Measurements from ENCODE around the genes SLC37A3, ADCK2, PRSS37 and CLEC5A.

DNA sequence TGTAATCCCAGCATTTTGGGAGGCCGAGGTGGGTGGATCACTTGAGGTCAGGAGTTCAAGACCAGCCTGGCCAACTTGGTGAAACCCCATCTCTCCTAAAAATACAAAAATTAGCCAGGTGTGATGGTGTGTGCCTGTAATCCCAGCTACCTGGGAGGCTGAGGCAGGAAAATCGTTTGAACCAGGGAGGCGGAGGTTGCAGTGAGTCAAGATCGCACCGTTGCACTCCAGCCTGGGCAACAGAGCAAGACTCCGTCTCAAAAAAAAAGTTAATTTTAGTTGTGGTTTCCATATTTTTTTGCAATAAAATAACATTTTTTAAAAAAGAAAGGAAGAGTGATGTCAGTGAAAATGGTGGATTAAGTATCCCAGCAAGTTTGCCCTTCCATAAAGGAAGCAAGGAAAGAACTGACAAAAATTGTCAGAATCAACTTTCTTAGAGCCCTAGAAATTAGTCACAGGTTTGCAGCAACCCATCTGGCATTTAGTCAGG lies 2.4 kb upstream of the PARP12 start:
- PRO-cap, result no peak

DNA sequence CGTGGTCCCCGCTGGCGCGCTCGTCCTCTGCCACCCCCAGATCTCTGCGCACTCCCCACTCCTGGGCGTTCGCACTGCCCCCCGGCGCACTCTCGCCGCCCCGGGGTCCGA lies 53.5 kb upstream of the KDM7A start:
- PRO-cap, result no peak

DNA sequence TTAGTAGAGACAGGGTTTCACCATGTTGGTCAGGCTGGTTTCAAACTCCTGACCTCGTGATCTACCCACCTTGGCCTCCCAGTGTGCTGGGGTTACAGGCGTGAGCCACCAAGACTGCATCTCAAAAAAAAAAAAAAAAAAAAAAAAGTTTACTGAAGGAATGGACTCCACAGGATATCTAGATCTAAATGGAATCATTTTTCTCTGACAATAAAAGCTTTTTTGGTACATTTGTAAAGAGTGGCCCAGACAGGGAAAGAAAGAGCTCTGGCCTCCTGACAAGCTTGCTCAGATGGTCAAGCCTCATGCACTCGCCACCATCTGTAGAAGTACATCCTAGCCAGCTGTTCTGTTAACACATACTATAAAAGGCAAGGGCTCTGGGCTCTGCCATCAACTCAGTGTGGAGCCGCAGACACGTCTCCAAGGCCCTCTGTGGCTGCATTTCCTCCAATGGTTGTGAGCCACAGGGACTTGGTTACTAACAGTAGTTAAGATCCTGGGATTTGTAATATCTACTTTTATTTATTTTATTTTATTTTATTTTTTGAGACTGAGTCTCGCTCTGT lies 70.7 kb upstream of the KDM7A start:
- PRO-cap, result no peak

DNA sequence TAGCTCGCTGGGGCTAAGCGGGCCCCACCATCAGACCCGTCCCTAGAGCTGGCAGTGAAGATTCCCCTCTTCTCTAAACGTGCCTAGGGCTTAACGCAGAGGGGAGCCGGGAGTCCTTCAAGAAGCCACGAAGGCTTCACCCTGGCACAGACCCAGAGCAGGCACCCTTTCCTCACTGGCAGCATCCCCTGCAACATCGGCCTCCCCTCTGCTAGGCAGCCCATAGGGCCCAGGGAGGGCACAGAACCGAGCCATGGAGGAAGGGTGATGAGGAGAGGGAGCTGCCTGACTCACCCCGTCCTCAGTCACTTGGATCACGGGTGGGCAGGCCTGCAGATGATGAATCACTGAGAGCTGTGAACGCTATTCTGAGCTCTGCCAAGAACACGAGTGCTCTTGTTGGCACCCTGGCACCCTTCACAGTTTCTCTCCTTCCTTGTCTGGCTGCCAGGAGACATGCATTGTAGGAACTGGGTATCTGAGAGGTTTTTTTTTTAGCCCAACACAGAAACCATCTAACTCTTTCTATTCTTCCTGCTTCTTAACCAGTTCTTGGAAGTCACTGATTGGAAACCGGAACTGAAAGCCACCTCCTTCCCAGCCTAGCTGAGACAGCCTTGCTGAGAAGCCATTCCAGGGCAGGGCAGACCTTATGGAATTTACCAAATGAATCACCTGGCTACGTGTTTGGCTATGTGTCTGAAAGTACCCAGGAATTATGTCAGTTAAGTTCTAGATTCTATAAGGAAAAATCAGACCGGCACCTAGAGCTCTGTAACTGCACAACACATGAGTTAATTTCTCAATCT lies 82.2 kb downstream of the SLC37A3 start:
- PRO-cap, result unidirectional peak, plus-strand start at position 366 of the sequence

GRCh38 chr7:140398329-140398867 lies at the start of gene SLC37A3:
SLC37A3 (minus strand) TSS chr7:140398530.
- PRO-cap, result bidirectional peak, plus-strand start at chr7:140398601, minus-strand start at chr7:140398505

DNA sequence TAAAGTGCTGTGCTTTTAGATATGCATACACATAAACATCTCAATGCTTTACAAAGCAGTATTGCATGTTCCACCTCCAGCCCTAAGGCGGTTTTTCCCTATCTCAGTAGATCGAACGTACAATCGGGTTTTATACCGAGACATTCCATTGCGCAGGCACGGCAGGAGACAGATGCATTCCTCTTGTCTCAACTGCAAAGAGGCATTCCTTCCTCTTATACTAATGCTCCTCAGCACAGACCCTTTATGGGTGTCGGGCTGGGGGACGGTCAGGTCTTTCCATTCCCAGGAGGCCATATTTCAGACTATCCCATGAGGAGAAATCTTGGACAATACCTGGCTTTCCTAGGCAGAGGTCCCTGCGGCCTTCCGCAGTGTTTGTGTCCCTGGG lies 74.0 kb upstream of the MKRN1 start:
- PRO-cap, result no peak

DNA sequence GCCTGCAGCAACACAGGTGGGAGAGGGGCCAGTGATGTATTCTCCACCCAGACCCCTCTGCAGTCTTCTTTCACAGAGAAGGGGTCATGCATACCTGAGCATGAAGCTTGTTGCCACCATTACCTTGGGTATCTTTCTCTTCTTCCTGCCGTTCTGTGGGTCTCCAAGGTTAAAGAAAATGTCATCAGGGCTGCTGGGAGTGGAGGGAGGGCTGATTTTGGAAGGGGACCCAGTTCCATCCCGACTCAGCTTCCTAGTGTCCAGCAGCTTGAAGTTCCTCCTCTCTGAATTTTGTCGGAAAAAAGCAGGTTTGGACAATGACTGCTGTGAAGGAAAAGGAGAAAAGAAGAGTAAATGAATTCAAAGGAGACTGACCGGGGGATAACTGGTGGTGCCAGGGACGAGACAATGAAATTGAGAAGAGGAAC lies 66.9 kb downstream of the DENND2A start:
- PRO-cap, result no peak

DNA sequence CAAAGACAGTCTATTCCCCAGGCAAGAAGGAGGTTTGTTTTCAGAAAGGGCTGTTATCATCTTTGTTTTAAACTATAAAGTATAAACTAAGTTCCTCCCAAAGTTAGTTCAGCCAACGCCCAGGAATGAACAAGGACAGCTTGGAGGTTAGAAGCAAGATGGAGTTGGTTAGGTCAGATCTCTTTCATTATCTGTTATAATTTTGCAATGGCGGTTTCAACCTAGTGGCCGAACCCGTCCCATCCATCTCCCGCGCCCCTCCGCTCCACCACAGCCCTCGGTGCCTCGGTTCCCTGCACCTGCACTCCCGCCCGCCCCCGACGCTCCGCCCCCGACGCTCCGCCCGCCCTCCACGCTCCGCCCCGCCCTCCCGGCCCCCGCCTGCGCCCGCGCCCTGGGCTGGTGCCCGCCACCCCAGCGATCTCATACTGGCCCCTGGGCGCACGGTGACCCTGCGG lies at the start of gene ADCK2:
TSS of gene ADCK2 (plus strand) at position 409 of the 458 bp plus-strand sequence.
- PRO-cap, result bidirectional peak, plus-strand start at position 380 of the sequence, minus-strand start at position 317 of the sequence

GRCh38 chr7:140911131-140911510 lies 13.6 kb downstream of the BRAF start:
- PRO-cap, result no peak

DNA sequence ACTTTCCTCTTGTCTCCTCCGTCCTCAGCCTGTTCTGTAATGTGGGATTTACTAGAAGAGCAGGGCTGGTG lies 263 bp upstream of the BRAF start:
- PRO-cap, result no peak

- PRO-cap, result no peak
Observed at GRCh38 chr7:141290893-141291394, 217.1 kb downstream of the TMEM178B start.

GRCh38 chr7:141649429-141649786 lies 52.6 kb downstream of the DENND11 start:
- PRO-cap, result no peak

- PRO-cap, result no peak
Observed at GRCh38 chr7:141654334-141655095, 47.5 kb downstream of the DENND11 start.

DNA sequence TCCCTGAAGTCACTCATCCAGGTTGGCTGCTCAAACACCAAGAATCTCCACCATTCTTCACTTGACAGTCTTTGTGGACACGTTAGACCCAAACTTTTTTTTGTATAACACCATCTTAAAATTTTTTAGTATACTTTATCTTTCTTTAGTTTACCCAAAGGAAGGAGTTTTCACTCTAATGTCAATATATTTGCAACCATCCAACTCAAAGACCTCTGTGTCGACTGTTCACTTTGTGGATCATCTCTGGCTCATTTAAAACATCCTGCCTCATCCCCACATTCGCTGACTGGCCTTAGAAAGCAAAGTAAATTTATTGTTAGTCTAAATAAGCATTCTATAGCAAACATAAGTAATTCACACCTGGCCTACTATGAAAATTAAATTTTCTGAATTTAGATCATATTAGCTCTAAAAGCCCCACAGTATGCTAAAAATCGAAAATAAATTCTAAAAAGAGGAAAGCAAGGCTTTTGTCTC lies 44.6 kb downstream of the DENND11 start:
- PRO-cap, result no peak

GRCh38 chr7:141662965-141663835 lies 38.8 kb downstream of the DENND11 start:
- PRO-cap, result no peak

DNA sequence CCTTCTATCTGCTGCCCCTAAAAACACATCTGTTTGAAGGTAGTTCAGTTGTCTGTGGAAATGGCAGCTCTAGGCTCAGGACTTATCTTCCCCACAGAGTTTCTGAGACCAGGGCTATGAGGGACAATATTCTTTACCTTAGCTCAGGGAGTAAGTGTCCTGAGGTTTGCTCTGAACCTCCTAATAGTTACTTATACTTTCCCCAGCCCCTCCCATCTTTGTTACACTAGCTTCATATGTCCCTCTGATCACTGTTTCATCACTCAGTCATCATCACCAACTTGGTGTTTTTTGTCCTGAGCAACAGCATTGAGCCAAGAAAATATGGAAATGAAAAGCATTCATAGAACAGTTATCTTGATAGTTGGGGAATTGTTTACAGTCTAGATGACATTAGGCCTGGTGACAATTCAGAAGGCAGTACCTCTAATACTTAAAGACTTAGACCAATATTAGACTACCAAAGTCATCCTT lies at the start of gene PRSS37:
TSS of gene PRSS37 (minus strand) at position 168 of the 474 bp plus-strand sequence.
- PRO-cap, result no peak

- PRO-cap, result no peak
Observed at GRCh38 chr7:141946722-141947221, at the start of gene CLEC5A. CLEC5A (minus strand) TSS chr7:141946974.

DNA sequence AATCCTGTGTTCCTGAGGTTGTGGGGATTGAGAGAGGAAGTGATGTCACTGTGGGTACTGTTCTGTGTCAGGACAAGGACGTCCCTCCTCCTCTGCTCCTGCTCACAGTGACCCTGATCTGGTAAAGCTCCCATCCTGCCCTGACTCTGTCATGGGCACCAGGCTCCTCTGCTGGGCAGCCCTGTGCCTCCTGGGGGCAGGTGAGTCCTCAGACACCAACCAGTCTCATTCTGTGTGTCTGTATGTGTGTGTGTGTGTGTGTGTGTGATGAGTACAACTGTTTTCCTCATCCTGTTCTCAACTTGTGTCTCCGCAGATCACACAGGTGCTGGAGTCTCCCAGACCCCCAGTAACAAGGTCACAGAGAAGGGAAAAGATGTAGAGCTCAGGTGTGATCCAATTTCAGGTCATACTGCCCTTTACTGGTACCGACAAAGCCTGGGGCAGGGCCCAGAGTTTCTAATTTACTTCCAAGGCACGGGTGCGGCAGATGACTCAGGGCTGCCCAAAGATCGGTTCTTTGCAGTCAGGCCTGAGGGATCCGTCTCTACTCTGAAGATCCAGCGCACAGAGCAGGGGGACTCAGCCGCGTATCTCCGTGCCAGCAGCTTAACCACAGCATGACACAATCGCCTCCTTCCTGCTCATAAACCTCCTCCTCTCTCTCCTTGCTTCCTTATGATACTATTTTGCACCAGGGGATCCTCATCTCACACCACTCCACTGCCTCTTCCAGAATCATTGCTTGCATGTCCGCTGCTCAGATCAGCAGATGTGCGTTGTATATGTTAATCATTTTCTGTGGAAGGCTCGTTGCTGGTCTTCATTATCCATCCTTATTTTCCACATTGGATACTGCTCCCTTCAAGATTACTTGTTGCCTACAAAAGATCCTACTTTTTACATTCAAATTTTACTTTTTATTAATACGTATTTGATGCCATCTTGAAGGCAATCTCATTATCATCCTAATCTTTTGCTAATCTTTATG lies 126.7 kb upstream of the PRSS58 start:
- PRO-cap, result no peak

DNA sequence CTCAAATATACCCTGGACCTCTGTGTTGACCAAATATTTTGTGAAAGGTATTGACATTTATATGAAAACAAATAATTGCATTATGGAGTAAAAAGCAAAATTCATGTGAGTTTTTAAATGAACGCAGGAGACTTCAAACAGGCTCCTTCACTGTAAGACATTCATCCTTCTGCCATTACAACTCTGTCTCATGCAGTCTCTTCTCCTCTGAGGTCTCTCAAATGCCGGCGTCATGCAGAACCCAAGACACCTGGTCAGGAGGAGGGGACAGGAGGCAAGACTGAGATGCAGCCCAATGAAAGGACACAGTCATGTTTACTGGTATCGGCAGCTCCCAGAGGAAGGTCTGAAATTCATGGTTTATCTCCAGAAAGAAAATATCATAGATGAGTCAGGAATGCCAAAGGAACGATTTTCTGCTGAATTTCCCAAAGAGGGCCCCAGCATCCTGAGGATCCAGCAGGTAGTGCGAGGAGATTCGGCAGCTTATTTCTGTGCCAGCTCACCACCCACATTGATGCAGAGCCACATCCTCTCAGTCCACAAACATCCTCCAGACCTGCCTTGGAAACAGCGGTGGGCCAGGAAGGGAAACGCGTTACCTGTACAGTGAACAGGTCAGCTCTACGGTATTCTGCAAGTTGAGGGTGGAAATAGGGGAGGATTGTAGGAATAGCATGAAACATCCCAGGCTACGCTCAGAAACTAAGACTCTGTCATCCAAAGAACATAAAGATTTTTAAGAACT lies 133.2 kb upstream of the PRSS1 start:
- PRO-cap, result no peak

DNA sequence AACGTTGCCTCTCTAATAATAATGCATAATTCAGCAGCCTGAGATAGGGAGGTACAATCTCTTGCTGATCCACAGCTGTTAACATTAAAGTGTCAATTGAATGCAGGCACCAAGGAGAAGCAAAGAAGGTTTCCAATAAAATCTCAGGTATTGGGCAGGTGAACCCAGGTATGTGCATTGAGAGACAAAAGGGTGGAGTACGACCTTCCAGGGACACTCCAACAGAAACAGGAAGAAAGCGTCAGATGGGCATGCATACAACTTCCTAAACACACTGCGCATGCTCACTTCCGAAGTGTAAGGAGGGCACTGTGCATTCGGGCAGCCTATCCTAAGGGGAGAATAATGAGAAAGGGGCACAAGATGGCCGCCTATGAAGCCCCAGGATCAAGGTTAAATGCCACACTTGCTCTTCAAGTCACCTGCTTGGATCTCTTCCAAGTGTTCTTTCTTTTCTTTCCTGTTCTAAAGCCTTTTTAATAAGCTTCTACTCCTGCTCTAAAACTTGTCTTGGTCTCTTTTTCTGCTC lies 39.4 kb upstream of the PRSS1 start:
- PRO-cap, result unidirectional peak, minus-strand start at position 229 of the sequence

All from jejunum (tissue), 1 donor.